Zone of skin (tissue), 1 donor: Measurements from ENCODE around the genes A2ML1 and PZP.

DNA sequence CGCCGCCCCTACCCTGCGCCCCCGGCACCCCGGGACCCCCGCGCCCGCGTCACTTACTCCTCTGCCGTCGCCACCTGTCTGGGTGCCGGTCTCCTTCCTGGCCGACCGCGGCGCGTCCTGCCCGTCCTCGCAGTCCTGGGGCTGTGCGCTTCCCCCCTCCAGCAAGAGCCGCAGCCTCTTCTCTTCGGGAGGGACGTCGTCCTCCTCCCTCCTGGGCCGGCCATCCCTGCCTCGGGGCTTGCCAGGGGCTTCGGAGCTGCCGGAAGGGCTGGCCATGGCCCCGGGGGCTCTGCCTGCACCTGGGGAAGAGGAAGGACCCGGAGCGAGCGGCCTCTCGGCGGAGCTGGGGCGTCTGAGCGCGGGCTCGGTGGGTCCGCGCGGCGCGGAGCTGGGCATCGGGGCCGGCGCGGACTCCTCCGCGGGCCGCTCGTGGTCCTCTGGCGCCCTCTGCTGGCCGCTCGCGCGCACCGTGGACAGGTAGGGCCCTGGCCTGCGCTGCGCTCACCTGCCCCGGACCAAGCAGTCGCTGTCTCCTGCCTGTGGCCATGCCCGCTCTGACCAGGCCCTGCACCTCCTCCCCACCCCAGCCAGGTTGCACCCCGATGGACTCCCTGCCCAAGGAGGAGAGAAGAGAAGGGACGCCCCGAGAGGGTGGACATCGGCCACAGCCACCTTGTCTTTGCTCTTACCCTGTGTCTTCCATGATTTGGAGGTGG is 65.4 kb upstream of the CLEC6A start:
- RRBS, result 3% methylated on average over 3 of the region's 66 CpGs

DNA sequence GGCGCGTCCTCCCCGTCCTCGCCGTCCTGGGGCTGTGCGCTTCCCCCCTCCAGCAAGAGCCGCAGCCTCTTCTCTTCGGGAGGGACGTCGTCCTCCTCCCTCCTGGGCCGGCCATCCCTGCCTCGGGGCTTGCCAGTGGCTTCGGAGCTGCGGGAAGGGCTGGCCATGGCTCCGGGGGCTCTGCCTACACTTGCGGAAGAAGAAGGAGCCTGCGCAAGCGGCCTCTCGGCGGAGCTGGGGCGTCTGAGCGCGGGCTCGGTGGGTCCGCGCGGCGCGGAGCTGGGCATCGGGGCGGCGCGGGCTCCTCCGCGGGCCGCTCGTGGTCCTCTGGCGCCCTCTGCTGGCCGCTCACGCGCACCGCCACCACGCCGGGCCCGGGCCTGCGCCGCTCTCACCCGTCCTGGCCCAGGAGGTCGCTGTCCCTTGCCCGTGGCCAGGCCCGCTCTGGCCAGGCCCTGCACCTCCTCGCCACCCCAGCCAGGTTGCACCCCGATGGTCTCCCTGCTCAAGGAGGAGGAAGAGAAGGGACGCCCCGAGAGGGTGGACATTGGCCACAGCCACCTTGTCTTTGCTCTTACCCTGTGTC is 59.2 kb upstream of the CLEC6A start:
- RRBS, result 0% methylated on average over 2 of the region's 55 CpGs

DNA sequence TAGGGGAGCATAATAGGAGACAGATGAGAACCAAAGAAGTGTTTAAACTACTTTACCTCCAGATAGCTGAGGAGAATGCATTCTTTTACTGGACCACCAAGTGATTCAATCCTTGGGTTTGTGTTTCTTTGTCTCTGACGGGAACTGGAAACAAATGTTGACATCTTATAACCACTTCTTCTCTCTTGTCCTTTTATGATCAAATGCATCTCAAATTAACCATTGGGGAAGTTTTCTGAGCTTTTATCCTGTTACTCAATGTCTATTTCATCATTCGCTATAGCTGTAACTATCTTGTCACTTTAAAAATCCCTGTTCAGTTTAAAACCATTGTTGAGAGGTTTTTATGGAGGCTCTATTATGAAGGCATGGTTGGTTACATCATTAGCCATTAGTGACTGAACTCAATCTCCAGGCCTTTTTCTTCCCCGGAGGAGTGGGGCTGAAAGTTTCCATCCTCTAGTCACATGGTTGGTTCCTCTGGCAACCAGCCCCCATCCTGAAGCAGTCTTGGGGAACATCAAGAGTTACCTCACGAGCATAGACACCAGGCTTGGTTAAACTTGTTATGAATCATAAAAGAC is 2.7 kb upstream of the CLEC6A start:
- RRBS, result no CpG with 5 or more reads among the region's 4 CpGs

DNA sequence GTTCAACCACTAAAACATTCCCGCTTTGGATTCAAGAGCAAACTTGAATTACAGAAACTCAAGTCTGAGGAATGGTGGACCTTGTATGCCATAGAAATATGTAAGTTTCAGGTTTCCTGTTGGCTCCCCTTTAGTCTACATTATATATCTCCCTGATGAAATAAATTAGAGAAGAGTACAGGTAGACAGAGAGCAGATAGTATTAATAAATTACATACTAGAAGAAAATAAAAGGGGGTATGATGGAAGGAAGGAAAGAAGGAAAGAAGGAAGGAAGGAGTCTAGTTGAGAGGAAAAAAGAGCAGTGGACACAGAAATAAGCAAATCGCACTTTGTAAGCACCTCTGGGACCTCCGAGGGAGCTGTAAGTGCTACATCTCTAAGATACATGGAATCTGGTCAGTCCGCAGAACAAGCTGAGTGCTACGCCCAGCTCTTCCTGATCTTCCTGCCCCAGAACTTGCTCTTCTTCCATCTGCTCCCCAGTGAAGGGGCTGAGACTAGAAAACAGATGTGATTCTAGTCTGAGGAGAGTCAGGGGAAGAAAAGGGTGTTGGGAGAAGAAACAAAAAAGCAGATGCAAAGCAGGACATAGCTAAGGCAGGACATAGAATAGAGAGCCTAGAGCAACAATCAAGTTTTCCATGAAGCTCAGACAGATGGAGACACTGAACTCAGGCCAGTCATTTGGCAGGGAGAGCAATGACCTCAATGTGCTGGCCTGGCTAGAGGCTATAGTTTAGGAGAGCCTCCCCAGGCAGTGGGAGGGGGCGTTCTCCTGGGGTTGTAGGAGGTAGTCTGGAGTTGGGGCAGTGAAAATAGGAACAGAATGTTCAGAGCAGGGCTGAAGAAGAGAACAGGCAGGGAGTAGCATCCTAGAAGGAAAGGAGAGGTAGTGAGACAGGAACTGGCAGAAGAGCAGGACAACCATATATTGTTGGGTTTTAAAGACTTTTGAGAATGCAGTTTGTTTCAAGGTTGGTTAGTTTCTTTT is 1.7 kb upstream of the MFAP5 start:
- RRBS, result no CpG with 5 or more reads among the region's 6 CpGs

- RRBS, result no CpG with 5 or more reads among the region's 4 CpGs
These were observed 1.8 kb downstream of the RIMKLB start for GRCh38 chr12:8699606-8700066.

DNA sequence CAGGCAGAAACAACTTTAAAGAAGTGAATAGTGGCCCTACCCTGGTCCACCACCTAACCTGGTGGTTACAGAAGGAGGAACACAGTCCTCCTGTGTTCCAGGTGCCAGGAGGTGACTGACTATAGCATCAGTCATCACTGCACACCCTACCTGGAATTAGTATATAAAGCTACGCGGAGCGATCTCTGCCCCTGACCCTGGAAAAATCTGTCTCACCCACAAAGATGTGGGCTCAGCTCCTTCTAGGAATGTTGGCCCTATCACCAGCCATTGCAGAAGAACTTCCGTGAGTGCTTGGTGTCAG is at the start of gene A2ML1:
Gene A2ML1, plus strand, starts transcription at position 194 of the 304 bp plus-strand sequence.
- RRBS, result no CpG with 5 or more reads among the region's 4 CpGs

DNA sequence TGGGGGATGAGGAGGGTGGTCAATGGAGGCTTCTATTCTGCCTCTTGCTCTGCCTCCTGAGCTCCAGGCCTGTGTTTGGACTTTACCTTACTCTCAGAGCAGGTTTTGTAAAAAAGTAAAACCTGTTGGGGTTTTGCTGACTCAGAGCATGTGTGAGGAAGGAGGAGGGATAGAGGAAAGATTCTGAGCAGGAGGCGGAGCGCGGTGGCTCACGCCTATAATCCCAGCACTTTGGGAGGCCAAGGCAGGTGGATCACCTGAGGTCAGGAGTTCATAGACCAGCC is 6.7 kb downstream of the A2ML1 start:
- RRBS, result no CpG with 5 or more reads among the region's 4 CpGs

- RRBS, result no CpG with 5 or more reads among the region's 8 CpGs
These were observed 11.1 kb downstream of the PHC1 start for GRCh38 chr12:8925207-8925961.

DNA sequence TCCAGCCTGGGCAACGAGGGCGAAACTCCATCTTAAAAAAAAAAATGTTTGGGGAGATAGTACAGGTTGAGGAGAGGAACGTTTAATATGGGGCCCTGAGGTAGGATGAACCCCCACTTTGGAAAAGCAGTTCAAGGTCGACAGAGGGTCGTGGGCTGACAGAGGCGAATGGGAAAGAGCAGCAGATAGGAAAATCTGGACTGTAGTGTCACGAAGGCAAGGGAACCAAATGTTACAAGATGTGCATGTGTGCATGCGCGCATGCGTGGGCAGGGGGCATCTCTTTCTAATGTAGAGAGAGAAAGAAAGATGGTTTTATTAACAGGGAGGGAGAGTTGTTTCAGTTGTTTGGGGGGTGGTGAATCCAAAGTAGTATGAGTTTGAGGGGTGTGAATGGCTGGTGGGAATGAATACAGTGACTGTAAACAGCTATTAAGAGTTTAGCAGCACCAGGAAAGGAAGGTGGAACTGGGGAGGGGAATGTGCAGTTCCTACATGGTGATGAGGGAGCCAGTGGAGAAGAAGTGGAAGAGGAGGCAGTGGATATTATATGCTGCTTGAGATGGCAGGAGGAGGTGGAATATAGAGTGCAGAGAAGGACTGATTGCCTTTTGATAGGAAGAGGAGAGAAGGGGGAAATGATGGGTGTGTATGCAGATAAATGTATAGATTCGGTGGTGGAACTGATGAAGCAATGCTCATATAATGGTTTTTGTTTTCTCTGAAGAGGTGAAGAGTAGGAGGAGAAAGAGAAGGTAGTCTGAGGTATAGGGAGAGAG is 12.8 kb downstream of the PHC1 start:
- RRBS, result no CpG with 5 or more reads among the region's 11 CpGs

GRCh38 chr12:9126337-9126832 is 10.7 kb upstream of the A2M start:
- RRBS, result no CpG with 5 or more reads among the region's 3 CpGs

GRCh38 chr12:9169887-9170612 is 38.1 kb downstream of the PZP start:
- RRBS, result no CpG with 5 or more reads among the region's 12 CpGs

- RRBS, result no CpG with 5 or more reads among the region's 5 CpGs
These were observed at the start of gene PZP for GRCh38 chr12:9208181-9208656. PZP (minus strand) TSS chr12:9208395.

GRCh38 chr12:9237896-9238389 is 29.7 kb upstream of the PZP start:
- RRBS, result no CpG with 5 or more reads among the region's 7 CpGs

- RRBS, result no CpG with 5 or more reads among the region's 5 CpGs
These were observed 32.5 kb upstream of the PZP start for GRCh38 chr12:9240781-9241088.

GRCh38 chr12:9293510-9293853 is 85.3 kb upstream of the PZP start:
- RRBS, result no CpG with 5 or more reads among the region's 6 CpGs

- RRBS, result no CpG with 5 or more reads among the region's 7 CpGs
These were observed 20.5 kb upstream of the CLEC2D start for GRCh38 chr12:9648934-9649480.

DNA sequence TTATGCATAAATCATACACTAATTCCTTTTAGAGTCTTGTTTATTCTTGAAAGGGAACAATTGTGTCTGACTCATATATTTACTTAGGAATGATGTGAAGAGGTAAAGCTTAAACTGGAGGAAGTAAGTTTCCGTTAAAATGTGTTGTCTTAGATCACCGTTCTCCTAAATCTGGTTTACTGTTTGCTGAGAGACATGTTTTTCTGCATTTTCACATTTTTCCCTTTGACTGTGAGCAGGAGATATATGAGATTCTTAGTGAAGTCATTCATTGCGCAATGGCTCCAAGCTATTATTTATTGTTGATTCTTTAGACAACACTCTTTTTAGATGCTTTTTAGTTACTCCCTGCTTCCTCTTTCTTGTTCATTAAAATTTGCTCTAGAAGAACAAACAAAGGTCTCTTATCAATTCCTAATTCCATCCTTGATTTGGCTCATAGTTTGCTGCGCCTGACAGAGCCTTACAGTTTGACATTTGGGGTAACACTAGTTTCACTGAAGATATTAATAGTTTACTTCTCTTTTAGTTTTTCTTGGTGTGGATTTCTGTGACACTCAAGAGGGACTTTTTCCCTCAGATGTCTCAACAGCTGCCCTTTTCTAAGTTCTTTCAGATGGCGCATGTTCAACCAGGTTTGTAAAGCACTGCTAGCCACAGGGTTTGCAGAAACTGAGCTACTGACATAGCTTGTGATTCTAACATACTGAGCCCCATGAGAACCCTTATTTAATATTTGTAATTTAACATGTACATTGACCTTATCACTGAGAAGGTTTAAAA is 39.1 kb downstream of the CD69 start:
- RRBS, result no CpG with 5 or more reads among the region's 5 CpGs

GRCh38 chr12:9731286-9731787 is 29.4 kb downstream of the CD69 start:
- RRBS, result no CpG with 5 or more reads among the region's 7 CpGs

DNA sequence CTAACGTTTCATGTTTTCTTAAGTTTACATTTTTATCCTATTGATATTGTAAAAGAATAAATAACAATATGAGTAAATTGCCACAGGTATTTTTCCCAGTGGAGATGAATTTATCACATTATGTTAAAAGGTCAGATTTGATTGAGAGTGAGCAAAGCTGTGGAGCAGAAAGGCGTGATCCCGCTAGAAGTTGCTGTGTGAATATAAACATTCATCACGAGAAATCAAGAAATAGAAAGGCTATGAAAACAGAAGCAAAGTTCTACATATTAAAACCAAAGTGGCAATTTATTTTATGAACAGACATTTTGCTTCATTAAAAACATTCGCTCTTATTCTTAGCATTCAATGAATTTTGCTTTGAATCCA is 28.2 kb downstream of the CD69 start:
- RRBS, result no CpG with 5 or more reads among the region's 5 CpGs

GRCh38 chr12:9761277-9761977 is 726 bp upstream of the CD69 start:
- RRBS, result no CpG with 5 or more reads among the region's 7 CpGs